Melanocyte of skin (primary cell): ENCODE data around the gene PDIK1L.

GRCh38 chr1:26036295-26037262 lies 9.3 kb downstream of the SLC30A2 start:
- CAGE, long polyA plus RNA, 2 experiments: no peak in any of the 2 experiments

- CAGE, long polyA plus RNA, 2 experiments: no peak in any of the 2 experiments
Observed at GRCh38 chr1:26047228-26047773, 1.4 kb upstream of the SLC30A2 start.

DNA sequence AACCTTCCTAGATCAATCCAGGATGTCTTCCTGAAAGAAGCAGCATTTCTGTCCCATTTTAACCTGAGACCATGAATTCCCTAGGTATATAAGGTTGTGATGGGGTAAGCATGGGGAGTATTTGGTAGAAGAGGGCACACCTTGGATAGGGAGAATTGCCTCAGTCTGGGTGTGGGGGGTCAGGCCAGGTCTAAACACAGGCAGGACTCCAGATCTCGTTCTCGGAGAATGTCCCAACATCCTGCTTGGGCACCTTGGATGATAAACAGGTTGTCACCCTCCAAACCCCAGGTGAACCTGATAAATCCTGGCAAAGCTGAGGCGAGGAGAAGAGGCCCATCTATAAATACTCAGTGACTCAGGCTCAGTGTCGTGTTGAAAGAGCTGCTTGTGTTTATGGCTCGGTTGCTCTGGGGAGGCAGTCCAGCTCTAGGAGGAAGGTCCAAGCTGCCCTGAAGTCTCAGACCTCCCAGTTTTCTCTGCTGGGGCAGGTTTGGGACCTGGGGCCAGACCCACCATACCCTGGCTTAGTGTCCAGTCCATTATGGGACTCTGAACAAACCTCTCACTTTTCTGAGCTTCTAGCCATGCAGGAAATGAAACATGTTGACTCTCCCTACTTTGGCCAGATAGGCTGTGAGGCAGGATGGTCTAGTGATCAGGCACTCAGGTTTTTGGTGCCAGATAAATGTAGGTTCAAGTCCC lies 15.8 kb upstream of the TRIM63 start:
- CAGE, long polyA plus RNA, 2 experiments: no peak in any of the 2 experiments

- CAGE, long polyA plus RNA, 2 experiments: no peak in any of the 2 experiments
Observed at GRCh38 chr1:26111476-26111969, at the start of gene PDIK1L. Gene PDIK1L, plus strand, starts transcription at chr1:26111824.

GRCh38 chr1:26156446-26156920 lies 2.4 kb upstream of the FAM110D start:
- CAGE, long polyA plus RNA, 2 experiments: no peak in any of the 2 experiments

GRCh38 chr1:26159163-26159498 lies 252 bp downstream of the FAM110D start:
- CAGE, long polyA plus RNA, 2 experiments: no peak in any of the 2 experiments

- CAGE, long polyA plus RNA, 2 experiments: no peak in any of the 2 experiments
Observed at GRCh38 chr1:26233562-26234094, 372 bp upstream of the CEP85 start.

DNA sequence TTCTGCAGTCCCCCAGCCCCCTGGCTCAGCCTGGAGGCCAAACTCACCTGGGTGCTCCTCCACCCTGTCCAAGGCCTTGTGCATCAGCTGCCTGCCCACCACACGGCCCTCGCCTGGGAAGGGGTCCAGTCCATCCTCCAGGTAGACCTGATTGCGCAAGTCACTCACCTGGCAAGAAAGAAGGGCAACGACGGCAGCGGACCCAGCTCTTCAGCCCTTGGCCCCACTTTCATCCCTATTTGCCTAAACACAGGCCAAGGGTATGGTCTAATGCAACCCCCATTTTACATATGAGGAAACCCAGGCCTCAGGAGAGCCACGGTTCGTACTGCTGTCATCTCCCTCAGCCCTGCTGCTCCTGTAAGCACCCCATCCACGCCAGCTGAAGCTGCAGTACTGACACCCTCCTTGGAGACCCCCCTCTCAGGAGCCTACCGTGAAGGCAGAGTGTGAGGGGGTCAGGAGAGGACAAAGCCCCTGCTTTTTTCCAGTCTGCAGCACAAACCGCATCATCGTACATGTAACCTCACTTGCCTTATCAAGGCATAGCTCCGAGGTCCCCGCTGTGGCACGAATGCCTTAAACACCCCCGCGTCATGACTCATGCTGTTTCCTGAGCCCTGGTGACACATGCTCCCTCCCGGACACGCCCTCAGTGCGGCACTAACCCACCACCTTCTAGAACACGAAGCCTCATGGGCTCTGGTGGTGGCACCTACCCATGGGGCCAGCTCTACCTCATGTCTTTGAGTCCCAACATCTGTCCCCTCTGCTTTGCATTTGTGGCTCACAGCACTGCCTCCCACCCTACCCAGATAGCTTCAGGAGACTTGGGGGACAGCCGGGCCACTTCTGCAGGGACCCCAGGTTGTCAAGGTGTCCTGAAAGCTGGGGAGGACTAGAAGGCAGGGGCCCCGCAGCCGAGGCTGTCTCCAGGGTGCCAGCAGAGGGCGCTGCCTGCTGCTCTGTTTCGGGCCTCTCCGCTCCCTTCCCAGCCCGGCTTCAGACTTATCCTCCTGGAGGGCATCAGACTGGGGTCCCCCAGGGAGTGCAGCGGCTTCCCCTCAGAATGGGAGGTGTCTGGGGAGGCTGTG lies 4.8 kb downstream of the SH3BGRL3 start:
- CAGE, long polyA plus RNA, 2 experiments: no peak in any of the 2 experiments

DNA sequence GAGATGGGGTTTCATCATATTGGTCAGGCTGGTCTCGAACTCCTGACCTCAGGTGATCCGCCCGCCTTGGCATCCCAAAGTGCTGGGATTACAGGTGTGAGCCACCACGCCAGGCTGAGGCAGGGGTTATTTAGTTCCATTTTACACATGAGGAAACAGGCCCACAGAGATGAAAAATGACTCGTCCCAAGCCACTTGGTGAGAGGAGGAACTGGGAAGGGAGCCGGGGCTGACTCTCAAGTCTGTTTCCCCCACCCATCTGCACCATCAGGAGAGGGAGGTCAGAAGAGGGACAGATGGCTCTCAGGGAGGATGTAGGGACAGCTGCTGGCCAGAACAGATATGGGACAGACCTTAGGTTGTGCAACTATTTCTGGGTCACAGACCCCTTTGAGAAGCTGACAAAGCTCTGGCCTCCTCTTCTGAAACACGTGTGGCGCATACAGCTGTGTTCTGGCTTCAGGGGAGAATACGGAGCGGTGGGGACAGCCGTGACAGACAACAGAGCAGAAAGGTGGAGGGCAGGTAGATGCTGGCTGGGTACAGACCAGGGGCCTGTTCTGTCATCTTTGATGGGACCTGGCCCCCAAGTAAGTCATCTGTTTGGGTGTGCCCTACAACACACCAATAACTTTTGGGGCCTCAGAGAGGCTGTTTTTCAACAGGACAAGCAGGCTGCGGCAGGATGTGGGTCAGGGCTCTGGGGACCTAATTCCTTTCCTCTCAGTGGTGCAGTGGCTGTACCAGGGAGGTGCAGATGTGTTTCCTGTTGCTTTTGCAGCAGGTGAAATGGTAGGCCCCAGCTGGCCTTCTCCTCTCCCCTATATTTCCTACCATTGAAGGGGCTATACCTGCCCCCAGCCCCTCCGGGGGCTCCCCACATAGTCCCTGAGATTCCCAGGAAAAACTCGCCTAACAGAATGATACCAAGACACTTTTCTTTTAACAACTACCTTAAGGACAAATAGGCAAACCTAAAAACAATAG lies 7.3 kb downstream of the SH3BGRL3 start:
- CAGE, long polyA plus RNA, 2 experiments: no peak in any of the 2 experiments

- CAGE, long polyA plus RNA, 2 experiments: no peak in any of the 2 experiments
Observed at GRCh38 chr1:26357082-26357657, 3.2 kb upstream of the CRYBG2 start.

- CAGE, long polyA plus RNA, 2 experiments: no peak in any of the 2 experiments
Observed at GRCh38 chr1:26358577-26359462, 4.9 kb upstream of the CRYBG2 start.

DNA sequence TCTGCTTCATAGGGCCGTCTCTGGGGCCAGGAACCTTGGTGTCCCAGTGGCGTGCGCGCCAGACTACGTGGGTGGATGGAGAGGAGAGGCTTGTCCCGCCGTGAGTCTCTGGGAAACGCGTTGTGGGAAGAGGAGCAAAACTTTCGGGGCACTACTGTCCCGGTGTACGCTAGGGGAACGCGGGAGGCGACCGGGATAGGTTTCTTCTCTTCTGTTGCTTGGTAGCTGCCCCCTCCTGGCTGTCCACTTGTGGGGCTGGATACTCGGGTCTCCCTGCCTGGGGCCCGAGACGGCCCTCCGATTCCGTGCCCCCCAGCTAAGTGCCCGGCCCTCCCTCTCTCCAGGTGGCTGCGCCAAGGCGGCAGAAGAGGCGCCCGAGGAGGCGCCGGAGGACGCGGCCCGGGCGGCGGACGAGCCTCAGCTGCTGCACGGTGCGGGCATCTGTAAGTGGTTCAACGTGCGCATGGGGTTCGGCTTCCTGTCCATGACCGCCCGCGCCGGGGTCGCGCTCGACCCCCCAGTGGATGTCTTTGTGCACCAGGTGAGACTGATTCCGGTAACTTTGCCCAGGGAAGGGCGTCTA lies 516 bp downstream of the LIN28A start:
- CAGE, long polyA plus RNA, 2 experiments: no peak in any of the 2 experiments

GRCh38 chr1:26419150-26419480 lies 8.5 kb downstream of the LIN28A start:
- CAGE, long polyA plus RNA, 2 experiments: no peak in any of the 2 experiments

DNA sequence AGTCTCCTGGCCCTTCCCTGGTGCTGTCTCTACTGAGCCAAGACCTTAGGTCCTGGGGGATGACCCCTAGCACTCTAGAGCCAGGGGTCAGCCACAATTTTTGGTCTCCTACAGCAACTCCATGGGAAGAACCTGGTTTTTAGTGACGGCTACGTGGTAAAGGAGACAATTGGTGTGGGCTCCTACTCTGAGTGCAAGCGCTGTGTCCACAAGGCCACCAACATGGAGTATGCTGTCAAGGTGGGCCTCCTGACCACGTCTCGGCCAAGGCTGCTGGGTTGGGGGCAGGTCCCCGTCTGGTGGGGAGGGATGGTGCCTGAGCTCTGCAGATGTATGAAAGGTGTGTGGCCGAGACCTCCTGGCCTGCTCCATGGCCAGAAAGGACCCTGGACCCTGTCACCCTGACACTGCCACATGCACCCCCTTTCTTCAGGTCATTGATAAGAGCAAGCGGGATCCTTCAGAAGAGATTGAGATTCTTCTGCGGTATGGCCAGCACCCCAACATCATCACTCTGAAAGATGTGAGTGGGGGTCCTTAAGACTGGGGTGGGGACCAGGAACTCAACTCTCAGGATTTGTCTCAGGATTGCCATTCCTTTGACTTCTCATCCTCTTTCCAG lies 31.2 kb downstream of the RPS6KA1 start:
- CAGE, long polyA plus RNA, 2 experiments: no peak in any of the 2 experiments

DNA sequence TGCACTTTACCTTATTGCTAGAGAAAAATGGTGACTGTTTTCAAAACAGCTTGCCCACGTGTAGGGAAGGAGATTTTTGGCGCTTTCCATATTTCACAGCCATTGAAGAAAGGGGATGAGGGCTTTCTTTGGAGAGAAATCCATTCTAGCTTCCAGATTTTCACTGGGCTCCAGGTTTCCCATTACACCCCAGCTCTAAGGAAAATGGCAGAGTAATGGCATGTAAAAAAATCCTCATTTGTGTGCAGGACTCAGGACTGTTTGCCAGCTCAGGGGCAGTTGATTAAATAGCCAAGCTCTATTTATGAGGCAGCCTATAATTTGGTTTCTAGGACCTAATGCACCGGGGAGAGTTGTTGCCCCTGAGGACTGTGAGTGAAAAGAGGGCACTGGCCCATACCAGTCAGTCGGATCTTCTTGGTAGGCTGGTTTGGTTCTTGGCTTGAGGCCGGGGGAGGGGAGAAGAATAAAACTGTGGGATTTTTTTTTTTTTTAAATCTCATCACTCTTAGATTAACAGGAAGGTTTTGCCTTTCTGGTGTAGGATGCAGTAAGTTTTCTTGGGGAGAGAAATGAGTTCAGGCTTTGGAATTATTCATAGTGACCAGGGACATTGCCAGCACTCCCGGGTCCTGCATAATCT lies 2.1 kb upstream of the ARID1A start:
- CAGE, long polyA plus RNA, 2 experiments: no peak in any of the 2 experiments

DNA sequence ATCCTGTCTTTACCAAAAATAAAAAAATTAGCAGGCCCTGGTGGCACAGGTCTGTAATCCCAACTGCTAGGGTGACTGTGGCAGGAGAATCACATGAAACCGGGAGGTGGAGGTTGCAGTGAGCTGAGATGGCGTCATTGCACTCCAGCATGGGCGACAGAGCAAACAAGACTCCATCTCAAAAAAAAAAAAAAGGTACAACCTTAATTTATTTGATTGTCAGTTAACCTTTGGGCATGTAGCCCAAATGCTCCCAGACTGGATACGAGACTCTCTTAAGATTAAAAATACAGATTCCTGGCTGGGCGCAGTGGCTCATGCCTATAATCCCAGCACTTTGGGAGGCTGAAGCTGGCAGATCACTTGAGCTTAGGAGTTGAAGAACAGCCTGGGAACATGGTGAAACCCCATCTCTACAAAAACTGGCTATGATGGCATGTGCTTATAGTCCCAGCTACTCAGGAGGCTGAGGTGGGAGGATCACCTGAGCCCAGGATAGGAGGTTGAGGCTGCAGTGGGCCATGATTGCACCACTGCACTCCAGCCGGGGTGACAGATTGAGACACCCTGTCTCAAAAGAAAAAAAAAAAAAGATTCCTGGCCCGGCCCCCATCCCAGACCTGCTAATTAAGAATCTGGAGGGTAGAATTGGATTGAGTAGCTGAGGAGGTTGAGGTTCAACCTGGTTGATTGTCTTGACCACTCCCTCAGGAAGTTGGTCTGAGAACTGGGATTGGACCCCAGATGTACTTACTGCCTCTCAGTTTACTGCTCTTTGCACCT lies 24.7 kb downstream of the ARID1A start:
- CAGE, long polyA plus RNA, 2 experiments: no peak in any of the 2 experiments

DNA sequence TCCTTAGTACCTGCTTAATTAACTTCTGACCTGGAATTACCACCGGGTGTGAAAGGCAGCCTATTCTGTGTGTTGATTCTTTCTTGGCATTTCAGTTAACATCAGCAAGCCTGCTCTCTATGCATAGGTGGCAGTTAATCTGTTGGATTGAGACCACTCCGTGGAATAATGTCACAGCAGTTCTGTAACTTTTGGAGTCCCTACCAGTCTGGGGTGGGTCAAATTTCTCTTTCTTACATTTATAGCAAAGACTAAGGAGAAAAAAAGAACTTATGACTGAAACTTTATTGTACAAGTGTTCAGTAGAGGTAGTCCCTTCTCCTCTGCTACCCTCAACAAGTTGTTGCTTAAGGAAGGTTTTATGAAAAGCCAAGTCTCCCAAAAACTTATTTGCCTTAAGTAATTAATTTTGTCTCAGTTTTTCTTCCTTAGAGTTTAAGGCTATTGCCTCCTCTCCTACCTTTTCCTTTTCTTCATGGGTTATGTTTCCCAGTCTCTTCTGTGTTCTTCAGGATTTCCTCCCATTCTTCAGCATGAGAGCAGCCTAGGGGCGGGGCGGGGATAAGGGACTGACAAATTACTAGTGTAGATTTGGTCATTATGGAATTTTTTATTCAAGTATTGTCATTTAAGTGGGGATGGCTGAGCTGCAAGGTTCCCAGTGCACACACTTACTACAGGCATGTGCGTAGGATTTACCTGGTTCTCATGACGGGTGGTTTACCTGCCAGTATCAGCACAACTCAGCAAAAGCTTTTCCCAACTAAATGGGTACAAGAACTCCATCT lies 35.4 kb upstream of the PIGV start:
- CAGE, long polyA plus RNA, 2 experiments: no peak in any of the 2 experiments

DNA sequence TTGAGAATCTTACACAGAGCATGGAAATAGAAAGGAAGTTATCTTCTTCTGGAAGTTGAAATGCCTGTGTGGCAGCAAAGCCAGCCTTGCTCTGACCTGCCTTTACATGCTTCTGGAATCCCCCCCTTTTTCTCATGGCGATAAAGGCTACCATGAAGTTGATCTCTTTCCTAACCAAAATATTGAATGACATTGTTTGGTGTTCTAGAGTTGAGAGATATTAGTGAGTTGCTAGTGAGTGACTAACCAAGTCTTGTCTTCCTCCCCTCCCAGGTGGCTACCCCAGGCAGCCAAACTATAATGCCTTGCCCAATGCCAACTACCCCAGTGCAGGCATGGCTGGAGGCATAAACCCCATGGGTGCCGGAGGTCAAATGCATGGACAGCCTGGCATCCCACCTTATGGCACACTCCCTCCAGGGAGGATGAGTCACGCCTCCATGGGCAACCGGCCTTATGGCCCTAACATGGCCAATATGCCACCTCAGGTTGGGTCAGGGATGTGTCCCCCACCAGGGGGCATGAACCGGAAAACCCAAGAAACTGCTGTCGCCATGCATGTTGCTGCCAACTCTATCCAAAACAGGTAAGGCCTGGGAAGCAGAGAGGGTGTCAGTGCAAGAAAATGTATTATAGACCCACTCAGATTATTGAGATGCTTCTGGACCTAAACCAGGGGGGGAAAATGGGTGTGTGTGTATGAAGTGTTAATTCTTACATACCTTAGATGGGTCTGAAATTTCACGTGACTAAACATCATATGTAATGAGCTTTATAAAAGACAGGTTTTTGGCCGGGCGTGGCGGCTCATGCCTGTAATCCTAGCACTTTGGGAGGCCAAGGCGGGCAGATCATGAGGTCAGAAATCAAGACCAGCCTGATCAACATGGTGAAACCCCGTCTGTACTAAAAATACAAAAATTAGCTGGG lies 24.8 kb upstream of the PIGV start:
- CAGE, long polyA plus RNA, 2 experiments: no peak in any of the 2 experiments

GRCh38 chr1:26773208-26773826 lies 14.4 kb upstream of the PIGV start:
- CAGE, long polyA plus RNA, 2 experiments: no peak in any of the 2 experiments

DNA sequence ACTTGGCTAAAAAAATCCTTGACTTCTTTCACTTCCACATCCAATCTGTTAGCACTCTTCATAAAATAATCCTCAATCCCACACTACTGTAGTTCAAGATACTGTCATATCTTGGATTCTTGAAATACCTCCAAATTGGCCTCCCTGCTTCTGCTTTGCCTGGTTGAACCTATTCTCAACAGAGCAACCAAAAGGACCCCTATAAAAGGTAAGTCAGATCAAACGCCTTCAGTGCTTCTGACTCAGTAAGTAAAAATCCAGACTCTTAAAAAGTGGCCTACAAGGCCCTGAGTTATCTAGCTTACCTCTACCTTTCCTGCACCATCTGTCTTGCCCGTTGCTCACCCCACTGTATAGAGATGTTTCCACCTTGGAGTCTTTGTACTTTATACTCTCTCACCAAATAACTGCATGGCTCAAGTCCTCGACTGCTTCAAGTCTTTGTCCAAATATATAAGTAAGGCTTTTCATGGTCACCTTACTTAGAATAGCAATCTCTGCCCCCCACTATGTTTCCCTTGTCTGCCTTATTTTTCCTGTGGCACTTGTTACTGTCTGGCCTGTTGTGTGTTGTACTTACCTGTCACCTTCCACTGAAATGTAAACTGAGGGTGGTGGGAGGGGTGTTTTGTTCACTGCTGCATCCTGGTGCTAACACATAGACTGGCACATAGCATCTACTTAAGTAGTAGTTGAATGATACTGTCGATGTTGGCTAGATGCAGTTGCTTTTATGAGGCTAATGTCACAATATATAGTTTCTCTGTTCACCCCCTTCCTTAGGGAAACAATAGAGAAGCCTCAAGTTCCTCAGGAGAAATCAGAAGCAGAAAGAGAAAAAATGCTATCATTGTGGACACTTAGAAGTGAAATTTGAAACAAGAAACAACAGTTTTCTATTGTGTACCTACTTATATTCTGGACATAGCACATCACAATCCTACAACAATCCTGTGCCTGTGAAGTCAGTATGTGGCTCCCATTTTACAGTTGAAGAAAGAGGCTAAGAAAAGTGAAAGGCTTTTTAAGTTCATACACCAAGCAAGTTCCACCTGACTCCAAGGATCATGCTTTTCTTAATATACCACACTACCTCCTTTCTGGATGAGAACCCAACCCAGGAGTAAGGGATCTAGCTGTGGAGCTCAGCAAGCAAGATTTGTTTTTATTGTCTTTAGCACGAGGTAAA lies 4.8 kb upstream of the PIGV start:
- CAGE, long polyA plus RNA, 2 experiments: no peak in any of the 2 experiments